Subcutaneous adipose tissue (tissue), 3 donors: ENCODE measurements around a stretch of chr5.

GRCh38 chr5:172892479-172893221 is 58.6 kb downstream of the ERGIC1 start:
- PRO-cap, result no peak
- RAMPAGE, long total RNA, 3 experiments, result no peak in any of the 3 experiments

DNA sequence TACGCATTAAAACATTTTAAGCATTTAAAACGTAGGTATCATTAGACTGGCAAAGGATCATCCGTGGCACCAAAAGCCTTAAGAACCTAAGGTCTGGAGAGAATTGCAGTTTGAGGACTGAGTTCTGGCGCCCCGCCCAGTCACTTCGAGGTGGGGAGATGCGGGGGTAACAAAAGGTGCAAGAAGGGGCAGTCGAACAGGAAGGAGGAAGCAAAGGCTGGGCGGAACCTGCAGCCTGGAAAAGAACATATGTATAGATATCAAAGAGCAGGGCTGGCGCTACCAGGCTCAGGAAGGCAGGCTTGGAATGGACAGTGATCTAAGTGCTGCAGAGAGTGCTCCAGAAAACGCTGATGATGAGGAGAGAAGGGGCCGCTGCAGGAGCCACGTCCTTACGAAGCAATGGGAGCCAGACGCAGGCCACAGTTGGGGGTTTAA is 40.9 kb upstream of the RPL26L1 start:
- PRO-cap, result no peak
- RAMPAGE, long total RNA, 3 experiments, result no peak in any of the 3 experiments

DNA sequence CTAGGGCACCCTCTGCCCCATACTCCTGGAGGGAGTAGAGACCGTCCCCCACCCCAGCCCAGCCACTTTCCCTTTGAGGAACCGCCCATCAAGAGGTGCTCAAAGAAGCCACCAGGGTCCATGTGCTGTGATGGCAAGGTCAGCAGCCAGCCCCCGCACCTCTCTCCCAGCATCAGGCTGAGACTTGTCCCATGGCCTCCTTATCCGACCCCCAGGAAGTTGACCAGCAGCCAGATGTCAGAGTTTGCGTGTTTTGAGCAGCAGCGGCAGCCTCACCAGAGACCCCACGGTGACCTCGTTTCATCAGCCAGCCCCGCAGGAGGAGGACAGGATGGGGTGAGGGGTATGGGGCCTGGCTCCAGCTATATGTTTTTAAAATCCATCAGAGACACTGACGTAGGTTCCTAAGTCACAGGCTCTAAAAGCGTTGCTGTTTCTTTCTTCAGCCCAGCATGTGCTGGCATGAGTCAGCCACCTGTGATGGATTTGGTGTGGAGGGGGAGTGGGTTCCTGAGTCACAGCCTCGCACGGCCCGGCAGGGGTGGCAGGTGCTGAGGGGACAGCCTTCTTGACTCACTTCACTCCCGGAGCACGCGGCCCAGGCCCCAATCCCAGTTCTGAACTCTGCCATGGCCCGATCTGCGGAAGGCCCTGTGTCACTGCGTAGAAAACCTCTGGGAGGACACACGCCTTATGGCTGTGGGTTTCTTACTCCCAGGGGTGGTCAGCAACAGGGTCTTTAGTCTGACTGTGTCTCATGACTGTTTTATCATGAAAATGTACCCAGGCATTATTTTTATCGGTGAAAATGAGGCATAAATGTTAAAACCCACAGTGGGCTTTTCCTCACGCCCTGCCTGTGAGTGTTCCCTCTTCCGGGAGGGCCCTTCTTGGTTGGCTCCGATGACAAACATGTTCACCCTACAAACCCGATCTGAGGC is 38.8 kb upstream of the RPL26L1 start:
- PRO-cap, result no peak
- RAMPAGE, long total RNA, 3 experiments, result no peak in any of the 3 experiments

DNA sequence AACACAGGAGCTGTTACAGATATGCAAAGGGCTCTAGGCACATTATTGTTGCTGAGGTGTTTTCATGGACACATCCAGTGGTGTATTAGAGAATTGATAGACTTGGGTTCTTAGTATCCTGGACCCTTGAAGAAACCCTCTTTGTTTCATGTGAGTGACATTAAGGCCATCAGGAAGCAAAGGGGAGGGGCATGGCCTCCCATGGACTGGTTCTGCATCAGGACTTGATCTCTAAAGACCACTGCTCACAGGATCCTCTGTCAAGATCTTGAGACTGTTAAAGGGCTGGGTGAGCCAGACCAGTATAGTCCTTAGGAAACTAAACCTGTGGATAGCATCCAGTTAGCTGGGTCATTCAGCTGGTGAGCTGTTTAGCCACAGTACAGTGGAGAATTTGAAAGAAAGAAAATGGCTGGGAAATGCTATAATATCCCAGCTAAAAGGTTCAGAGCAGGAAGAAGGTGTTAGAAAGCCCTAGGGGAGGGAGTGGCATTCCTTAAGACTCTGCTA is 4.4 kb upstream of the BNIP1 start:
- PRO-cap, result no peak
- RAMPAGE, long total RNA, 3 experiments, result no peak in any of the 3 experiments

DNA sequence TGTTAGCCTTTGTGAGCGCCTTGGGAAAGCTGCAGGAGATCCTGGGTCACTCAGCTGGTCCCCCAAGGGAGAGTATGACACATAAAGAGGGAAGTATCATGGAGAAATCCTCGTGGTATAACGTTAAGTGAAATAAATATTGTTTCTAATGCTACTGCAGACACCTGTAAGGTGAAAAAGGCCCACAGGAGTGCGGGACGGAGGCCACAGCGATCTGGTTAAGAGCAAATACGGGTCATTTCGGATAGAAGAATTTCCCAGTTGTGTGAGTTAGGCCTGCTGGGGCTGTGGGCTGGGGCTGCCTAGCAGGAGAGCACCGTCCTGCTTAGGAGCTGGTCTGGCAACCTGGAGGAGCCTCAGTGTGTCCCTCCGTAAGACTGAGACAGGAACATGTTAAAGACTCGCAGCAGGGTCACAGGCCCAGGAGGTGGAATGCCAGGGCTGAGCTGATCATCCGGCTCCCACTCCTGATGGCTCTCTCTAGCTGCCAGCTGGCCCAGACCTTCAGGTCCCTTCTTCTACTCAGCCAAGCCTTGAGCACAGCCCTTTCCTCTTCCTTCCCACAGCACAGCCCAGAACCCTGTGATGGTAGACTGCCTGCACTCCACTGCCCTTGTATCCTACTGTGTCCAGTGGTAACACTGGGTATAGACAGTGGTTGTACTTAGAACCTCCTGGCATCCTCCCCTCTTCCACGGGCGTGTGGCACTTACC is 4.8 kb downstream of the NKX2-5 start:
- PRO-cap, result no peak
- RAMPAGE, long total RNA, 3 experiments, result no peak in any of the 3 experiments

DNA sequence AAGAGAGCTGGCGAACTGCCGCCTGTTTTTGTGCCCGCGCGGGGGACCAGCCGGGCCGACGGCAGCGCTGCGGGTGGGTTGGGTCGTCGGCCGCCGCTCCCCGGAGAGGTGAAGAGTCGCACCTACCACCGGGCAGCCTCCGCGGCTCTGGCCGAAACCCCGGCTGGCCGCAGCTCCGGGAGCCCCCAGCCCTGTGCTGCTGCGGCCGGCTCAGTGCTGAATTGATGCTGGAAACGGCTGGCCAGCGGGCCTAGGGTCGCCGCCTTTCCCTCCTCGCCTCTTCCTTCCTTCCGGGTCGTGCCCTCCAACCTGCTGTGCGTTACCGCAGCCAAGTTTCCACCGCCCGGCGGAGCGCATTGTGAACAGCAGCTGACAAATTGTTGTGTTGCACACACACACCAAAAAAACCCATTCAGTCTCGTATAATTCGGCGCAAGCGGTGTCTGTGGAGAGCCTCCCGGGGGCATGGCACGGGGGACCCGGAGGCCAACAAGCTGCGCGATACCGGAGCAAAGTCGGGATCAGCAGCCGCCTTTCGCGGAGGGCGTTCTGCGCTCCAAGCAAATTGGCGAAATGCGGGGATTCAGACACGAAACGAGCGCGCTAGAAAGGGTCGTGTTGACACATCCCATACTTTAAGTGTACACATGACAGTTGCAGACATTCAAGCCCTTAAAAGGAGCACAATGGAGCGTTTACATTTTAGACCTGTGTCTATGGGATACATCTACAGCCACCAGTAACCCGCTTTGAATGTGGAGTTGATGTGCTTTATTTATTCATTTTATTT is 9.4 kb upstream of the NKX2-5 start:
- PRO-cap, result no peak
- RAMPAGE, long total RNA, 3 experiments, result no peak in any of the 3 experiments

DNA sequence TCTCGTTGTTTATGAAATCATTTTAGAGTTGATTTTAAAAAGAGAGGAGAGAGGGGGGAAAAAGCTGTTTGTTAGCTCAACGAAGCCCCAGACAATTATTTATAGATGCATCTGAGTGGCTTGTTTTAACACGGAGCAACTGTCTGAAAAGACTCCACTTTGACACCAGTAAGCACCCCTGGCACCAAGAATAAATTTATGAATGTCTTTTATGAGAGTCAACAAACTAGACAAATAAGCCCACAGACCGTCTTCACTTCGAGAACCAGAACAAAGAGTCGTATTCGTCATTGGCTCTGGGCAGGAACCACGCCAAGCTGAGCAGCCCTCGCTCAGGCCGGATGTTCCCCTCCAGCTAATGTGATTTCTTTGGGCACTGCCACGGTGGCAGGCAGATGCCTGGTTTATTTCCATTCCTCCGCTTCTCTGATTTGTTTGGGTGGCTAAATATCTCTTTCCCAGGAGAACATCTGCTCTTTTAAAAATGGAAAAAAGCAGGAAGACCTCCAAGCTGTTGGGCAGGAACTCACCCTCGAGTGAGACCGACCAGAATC is 91.9 kb upstream of the STC2 start:
- PRO-cap, result no peak
- RAMPAGE, long total RNA, 3 experiments, result no peak in any of the 3 experiments

DNA sequence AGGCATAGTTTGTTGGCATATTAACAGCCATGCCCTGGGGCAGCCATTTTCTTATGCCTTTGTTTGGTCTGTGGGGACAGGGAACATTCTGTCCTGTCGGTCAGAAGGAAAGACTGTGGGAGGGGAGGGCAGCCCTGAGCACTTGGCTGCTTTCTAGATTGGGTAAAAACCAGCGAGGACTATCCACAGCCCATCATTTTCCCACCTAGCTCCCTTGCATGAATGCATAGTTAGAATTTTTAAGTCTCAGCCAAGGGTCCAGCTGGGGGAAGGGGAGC is 130.1 kb downstream of the BOD1 start:
- PRO-cap, result no peak
- RAMPAGE, long total RNA, 3 experiments, result no peak in any of the 3 experiments

DNA sequence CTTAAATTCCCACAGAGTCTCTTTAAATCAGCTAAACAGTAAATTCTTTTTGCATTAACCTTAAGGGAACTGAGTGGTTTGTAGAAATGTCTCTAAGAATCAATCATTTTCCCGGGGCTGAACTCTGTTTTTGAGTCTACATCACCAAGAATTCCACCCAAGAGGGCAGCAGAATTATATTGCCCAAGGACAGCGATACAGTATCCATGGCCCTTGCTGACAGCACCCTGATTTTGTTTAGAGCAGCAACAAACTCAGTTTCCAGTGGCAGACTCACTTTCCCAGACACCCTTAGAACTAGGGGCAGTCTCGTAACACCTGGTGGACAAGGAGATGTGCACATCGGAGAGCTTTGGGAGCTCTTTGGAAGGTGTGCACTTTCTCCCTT is 82.8 kb downstream of the BOD1 start:
- PRO-cap, result unidirectional peak, plus-strand start at position 148 of the sequence
- RAMPAGE, long total RNA, 3 experiments, result no peak in any of the 3 experiments

GRCh38 chr5:173623377-173623862 is 7.0 kb upstream of the BOD1 start:
- PRO-cap, result no peak
- RAMPAGE, long total RNA, 3 experiments, result no peak in any of the 3 experiments

DNA sequence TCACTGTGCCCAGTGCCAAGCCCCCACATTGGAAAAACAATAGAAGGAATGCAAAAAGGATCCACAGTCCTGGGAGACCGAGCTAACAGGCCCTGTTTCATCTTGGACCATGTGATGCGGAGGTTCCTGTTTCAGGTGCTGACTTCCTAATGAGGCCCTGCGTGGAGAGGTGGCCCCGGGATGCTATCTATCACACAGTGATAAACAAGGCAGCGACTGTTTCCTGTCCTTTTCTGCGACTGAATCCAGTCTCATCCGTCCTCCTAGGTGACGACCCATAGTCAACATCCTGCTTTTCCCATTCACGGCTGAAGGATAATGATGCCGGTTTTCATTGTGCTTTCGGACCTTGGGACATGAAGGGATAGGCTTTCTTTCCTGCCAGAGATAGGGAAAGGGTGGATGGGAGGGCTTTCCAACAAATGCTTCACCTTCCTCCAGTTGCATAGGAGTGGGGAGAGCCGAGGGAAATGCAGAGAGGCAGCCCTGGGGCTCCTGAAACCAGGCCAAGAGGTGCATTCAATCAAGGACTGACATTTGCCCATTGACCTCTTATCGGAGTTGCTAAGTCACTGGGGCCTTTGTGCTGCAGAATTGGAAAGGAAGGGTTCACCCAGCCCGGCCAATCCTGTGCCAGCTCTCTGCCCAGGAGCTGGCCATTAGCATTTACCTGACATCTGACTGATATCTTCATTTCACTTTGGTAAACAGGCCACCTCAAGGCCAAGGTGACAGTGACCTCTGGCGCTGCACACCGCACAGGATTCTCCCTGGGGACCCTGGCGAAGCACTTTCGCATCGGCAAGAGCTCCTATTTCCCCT is 56.7 kb upstream of the BOD1 start:
- PRO-cap, result no peak
- RAMPAGE, long total RNA, 3 experiments, result no peak in any of the 3 experiments

DNA sequence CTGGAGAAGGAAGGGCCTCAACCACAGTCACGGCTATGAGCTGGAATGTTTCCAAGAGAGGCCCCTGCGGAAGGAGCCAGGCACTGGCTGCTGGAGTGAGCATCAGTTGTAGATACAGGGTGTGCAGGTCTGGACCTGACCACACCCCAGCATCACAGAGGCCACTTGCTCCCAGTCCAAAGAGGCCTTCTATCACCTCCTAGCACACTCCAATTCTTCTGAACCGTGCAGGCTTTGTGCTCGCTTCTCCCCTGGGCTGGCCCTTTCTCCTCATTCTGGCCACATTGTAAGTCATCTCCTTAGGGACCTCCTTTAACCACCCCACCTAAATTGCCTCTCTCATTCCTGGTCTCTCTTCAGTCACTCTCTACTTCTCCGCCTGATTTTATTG is 120.8 kb upstream of the BOD1 start:
- PRO-cap, result no peak
- RAMPAGE, long total RNA, 3 experiments, result no peak in any of the 3 experiments

GRCh38 chr5:173764492-173764913 is 123.6 kb upstream of the CPEB4 start:
- PRO-cap, result bidirectional peak, plus-strand start at chr5:173764748, minus-strand start at chr5:173764566
- RAMPAGE, long total RNA, 3 experiments, result no peak in any of the 3 experiments

GRCh38 chr5:173778772-173779279 is 109.3 kb upstream of the CPEB4 start:
- PRO-cap, result no peak
- RAMPAGE, long total RNA, 3 experiments, result no peak in any of the 3 experiments

- PRO-cap, result no peak
- RAMPAGE, long total RNA, 3 experiments, result no peak in any of the 3 experiments
Measured at GRCh38 chr5:173867919-173868661, 20.1 kb upstream of the CPEB4 start.

GRCh38 chr5:173887459-173888202 is 518 bp upstream of the CPEB4 start:
- PRO-cap, result unidirectional peak, minus-strand start at chr5:173887821; bidirectional peak, plus-strand start at chr5:173888349, minus-strand start at chr5:173888159
- RAMPAGE, long total RNA, 3 experiments, result no peak in any of the 3 experiments

DNA sequence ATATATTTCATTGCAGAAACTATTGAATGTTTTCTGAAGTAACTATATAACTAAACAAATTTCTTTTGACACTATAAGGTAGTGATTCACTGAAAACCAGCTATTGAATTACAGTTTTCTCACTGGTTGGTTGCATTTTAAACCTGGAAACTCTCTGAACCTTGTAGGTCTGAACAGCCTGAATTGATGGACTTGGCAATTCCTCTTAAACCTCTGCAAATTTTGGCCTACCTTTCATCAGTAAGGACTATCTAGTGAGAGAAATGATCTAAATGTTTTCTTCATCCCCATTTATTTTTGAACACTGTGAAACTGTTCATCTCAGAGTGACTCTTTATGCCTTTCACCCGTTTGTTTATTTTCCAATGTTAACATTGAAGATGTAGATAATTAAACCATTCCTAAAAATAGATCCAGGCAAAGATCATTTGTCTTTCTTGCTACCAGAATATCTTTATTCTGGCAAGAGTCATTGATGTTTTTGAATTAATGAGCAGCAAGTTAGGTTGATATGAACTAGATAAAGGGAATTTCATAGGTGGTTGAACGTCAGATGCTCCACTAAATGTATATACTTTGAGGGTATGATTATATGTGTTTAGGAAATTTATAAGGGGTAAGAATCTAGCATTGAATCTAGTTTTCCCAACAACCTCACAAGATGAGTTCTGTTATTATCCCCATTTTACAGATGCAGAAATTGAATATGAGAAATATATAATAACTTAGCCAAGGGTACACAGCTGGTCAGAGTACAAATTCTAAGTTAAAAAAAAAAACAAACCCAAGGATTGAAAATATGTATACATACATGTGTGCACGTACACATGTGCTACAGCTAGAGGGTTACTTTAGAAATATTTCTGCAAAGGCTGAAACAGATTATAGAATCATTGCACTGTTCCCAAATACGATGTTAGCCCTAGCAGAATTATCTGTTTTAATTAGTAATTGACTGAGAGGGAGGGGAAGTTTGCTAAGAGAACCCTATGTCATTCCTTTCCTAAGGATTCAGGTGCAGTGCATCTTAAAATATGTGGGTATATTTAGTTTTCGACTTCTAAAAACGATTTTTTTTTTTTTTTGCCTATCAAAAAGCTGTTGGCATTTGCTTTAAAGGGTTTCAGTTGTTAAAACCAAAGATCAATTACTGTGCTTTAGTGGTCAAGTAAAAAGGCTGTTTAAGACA is 3.5 kb downstream of the CPEB4 start:
- PRO-cap, result no peak
- RAMPAGE, long total RNA, 3 experiments, result no peak in any of the 3 experiments

- PRO-cap, result no peak
- RAMPAGE, long total RNA, 3 experiments, result no peak in any of the 3 experiments
Measured at GRCh38 chr5:173895619-173896423, 7.7 kb downstream of the CPEB4 start.

DNA sequence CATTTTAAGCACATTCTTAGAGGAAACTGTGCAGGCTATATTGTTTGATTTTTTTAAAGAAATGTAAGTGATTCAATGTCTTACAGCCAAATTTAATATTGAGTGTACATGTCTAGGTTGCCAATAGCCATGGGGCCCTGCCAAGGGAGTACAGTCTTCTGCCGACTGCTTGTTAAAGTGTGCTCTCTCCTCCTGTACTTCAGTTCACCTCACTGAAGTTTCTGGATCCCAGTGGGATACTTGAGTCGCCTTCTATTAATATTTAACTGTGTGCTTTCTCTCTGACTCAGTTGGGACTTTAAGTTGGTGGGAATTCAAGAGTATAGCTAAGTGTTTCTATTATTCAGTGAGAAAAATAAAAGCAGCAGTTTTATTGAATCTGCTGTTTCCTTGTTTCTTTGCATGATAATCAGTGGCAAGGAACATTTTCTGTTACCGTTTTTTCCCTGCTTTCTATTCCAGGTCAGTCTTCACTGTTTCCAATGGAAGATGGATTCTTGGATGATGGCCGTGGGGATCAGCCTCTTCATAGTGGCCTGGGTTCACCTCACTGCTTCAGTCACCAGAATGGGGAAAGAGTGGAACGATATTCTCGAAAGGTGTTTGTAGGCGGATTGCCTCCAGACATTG is 44.4 kb upstream of the C5orf47 start:
- PRO-cap, result no peak
- RAMPAGE, long total RNA, 3 experiments, result no peak in any of the 3 experiments

GRCh38 chr5:173962976-173963734 is 25.8 kb upstream of the C5orf47 start:
- PRO-cap, result no peak
- RAMPAGE, long total RNA, 3 experiments, result no peak in any of the 3 experiments